A172 (cell line): ENCODE data around the genes APOC1, TRAPPC6A, OPA3 and SNRPD2.

DNA sequence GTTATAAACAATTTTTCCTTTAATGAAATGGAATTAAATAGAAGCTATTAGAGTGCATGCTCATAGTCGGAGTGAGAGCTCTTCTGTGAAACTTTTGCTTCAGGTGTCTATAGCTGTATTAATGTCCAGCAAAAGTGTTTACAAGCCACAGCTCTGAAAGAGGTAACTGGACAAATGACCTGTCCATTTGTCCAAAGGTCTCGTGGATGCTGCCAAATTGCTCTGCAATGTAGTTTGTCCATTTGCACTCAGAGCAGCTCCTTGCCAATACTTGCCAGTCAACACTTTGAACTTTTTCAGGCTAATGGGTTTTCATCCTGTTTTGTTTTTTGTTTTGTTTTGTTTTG is 3.1 kb upstream of the CBLC start:
- RAMPAGE, long total RNA, result no peak

- RAMPAGE, long total RNA, result no peak
These were observed 1.5 kb downstream of the NECTIN2 start for GRCh38 chr19:44847460-44848112.

GRCh38 chr19:44867220-44868119 is 21.4 kb downstream of the NECTIN2 start:
- RAMPAGE, long total RNA, result no peak

DNA sequence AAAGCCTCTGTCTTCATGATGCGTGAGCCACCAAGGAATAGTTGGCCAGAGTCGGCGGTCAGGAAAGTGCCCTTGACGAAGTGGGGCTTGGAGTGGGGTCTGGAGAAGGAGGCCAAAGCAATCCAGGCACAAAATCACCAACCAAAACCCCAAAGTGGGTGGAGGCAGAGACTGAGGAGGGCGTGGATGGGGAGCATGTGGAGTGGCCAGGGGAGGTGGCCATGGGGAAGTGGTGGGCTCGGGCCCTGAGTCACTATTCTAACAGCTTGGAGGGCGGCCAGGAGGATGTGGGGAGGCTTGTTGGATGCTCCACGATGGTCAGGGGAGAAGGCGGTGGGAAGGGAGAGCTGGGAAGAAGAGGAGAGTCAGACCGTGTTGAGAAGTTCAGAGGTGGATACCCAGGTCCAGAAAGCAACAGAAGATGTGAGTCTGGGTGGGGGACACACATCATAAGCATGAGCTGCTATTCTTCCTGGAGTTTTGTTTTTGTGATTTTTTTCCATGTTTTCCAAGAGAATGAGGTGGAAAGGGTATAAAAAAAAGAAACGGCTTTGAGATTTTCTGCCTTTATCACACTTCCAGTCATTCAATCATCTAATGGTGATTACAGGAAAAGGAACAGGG is 20.9 kb upstream of the TOMM40 start:
- RAMPAGE, long total RNA, result no peak

GRCh38 chr19:44913987-44914982 is at the start of gene APOC1:
Gene APOC1 (plus strand): TSS chr19:44914608.
- RAMPAGE, long total RNA, result no peak

GRCh38 chr19:45067059-45067696 is 9.1 kb downstream of the ZNF296 start:
- RAMPAGE, long total RNA, result no peak

DNA sequence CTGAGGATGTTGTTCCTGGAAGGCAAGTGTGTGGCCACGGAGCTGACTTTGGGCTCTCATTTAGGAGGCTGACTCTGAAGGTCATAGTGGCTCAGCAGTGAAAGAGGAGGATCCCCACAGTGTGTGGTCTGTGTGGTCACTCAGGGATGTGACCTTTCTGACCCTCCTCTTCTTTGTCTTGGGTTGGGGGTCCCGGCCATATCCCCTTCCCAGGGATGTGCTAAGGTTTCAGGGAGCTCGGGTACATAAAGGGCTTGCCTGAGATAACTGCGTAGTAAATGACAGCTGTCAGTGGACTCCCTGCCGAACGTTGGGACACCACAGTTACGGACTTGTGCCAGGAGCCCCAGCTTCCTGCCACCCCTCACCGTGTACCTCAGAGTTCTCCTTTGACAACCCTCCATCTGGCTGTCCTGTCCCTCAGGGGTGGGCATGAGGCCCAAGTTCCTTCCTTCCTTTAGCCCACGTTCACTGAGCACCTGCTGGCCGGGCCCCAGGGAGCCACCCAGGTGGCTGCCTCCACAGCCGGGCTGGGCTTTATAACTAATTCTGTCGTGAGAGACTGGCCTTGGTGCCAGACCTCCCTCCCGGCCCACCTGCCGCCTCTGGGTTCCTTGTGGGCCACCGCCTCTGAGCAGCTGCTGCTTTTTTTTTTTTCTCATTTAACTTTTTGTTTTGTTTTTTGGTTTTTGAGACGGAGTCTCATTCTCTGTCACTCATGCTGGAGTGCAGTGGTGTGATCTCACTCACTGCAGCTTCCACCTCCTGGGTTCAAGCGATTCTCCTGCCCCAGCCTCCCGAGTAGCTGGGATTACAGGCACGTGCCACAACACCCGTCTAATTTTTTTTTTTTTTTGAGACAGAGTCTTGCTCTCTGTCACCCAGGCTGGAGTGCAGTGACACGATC is 25.6 kb downstream of the PPP1R37 start:
- RAMPAGE, long total RNA, result no peak

DNA sequence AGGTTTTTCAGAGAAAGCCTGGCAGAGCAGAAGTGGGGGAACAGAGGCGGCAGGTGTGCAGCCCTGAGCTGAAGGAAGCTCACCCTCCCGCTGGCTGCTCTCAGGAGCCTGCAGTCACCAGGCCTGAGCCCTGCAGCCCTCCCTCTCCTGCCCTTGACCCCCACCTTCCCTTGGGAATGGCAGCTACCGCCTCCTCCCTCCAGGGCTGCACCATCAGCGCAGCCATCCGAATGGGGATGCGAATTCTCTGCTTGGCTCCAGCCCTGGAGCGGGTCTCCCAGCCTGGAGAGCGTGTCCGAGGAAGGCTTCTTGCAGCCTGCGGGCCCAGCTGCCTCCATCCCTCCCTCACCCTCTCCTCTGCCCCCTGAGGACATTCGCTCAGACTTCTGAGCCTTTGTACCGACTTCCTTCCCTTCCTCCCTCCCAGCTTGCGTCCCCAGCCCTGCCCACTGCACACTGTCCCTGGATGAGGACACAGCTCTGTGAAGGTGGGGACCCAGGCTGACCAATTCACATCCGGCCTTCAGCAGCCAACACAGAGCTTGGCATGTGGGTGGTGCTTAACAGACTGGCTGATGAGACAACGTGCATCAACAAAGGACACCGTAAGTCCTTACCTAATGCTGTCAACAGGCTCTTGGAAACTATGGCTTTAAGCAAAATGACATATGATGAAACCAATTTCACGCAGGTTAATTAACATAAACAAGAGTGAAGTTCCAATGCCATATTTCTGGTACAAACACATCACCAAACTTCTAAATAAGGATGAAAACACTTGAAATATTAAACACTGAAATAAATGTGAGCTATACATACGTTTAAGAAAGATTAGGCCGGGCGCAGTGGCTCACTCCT is 6.1 kb upstream of the NKPD1 start:
- RAMPAGE, long total RNA, result no peak

DNA sequence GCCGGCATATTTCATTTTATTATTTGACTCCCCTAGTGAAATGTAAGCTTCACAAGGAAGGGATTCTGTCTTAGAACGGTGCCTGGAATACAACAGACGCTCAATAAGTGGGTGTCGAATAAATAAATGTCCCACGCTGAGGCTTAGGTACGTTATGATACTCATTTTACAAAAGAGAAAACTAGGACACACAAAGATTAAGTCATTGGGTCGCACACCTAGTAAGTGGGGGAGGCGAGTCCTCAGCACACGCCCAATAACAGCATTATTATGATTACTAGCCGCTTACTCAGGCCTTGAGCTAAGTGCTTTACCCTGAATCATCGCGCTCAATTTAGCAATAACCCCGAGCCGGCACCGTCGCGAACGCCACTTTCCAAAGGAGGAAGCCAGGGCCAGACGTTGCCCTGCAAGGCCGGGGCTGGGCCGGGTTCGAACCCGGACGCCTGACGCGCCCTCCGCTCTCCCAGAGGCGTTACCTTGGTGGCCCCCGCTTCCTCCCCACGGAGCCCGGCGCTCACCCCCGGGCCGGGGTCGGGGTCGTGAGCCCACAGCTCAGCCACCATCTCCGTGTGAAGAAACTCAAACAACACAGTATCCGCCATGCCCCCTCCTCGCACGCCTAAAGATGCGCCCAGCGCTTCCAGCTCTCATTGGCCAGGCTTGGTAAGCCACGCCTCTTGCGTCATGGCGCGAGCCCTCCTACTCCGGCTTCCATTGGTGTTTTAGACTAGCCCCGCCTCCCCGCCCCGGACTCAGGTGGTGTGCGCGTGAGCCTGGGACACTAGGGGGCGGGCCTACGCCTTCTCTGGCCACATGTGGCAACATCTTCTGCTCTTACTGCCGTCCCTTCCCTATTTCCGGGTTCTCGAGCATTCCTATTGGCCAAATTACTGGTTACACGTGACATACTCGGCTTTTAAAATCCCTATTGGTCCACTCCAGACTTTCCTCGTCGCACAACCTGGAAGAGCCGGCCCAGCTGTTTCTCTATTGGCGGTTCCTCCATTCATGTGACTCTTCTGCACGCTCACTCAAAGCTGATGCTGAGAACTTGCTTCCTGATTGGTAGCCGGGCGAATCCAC is at the start of gene TRAPPC6A:
Gene TRAPPC6A (minus strand): TSS at position 624 of the 1,086 bp plus-strand sequence.
- RAMPAGE, long total RNA, result start-site peak on the minus strand centred at position 622 of the sequence, 27 bp wide, 19 and 19 reads in 2 replicates

GRCh38 chr19:45262986-45263441 is 11.9 kb downstream of the MARK4 start:
- RAMPAGE, long total RNA, result no peak

DNA sequence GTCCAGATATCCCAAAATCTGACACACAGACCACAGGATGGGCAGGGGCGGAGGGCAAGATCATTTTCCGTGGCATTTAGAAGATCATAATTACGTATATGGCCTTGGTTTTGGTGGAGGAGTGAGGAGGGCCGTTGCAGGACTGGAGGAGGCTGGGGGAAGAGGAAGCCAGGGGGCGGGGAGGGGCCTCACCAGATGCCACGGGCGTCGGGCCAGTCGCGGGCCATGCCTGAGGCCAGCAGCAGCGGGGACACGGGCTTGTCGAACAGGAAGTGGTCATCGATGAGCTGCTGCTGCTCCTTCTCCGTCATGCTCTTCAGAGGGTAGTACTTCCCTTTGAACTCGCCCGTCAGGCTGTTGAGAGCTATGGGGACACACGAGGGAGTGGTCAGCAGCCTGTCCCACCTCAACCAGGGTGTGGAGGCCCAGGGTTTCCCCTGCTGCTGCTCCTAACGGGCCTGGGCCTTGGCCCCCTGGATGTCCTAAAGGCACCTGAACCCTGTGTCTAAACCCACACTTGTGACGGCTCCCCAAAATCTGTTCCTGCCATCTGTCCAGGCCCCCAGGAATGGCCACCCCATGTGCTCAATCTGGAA is 11.0 kb downstream of the CKM start:
- RAMPAGE, long total RNA, result no peak

- RAMPAGE, long total RNA, result no peak
These were observed 3.3 kb downstream of the FOSB start for GRCh38 chr19:45471029-45471584.

GRCh38 chr19:45472420-45473554 is 5.0 kb downstream of the FOSB start:
- RAMPAGE, long total RNA, result no peak

- RAMPAGE, long total RNA, result no peak
These were observed 2.3 kb downstream of the VASP start for GRCh38 chr19:45509707-45509936.

- RAMPAGE, long total RNA, result no peak
These were observed 8.6 kb downstream of the VASP start for GRCh38 chr19:45515734-45516478.

GRCh38 chr19:45522342-45523099 is 15.2 kb downstream of the VASP start:
- RAMPAGE, long total RNA, result no peak

- RAMPAGE, long total RNA, result no peak
These were observed 36.4 kb downstream of the OPA3 start for GRCh38 chr19:45548088-45548814.

DNA sequence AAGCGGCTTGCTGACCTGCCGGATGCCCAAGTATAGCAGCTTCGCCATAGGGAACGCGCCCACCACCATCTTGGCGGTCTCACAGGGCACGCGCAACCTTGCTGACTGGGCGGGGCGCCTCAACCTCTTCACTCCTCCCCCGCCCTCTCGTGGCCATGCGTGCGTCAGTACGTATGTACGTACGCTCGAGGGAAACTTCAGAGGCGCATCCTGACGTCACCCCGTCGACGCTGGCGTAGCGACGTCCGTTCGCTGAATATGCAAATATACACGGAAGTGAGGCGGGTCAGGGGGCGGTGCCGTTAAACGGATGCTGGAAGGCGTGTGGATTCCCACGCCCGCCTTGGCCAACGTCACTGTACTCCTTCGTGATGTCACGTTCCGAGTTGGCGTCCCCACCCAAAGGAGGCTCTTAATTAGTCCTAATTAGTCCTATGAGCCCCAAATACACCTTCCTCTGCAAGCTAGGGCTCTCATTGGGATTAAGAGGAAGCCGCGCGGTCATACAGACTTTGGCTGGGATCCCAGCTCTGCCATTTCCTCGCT is at the start of gene OPA3:
Gene OPA3 (minus strand): TSS at position 107 of the 546 bp plus-strand sequence.
- RAMPAGE, long total RNA, result no peak

DNA sequence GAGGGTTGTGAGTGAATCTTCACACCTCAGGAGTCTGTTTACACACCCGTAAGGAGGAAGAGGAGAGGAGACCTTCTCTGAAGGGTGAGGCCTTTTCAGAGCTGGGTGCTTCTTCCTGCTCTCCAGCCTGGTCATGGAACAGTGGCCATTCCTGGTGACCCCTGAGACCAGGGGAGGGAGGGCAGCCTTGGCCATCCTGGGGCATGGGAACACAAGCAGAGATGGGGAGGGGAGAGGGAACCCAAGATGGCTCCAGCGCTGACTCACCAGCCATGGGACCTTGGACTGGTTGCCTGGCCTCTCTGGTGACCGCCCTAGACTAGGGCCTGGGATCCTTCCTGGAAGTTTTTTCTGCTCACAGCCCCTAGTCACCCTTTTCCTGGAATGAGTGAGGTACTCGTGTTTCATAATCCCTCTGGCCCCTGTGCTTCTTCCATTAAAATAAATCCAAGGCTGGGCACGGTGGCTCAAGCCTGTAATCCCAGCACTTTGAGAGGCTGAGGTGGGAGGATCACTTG is 3.2 kb upstream of the OPA3 start:
- RAMPAGE, long total RNA, result no peak

- RAMPAGE, long total RNA, result start-site peak on the minus strand at chr19:45691906-45691955, 564 and 1,280 reads in 2 replicates
These were observed at the start of gene SNRPD2 for GRCh38 chr19:45691802-45692137. Gene SNRPD2 (minus strand): TSS chr19:45691953.